Zone of skin (tissue), 1 donor: ENCODE measurements around a stretch of chr15.

- RRBS, result no CpG with 5 or more reads among the region's 18 CpGs
Observed at GRCh38 chr15:101613232-101613967, 38.8 kb downstream of the TM2D3 start.

GRCh38 chr15:101661988-101662653 is 9.9 kb upstream of the TM2D3 start:
- RRBS, result no CpG with 5 or more reads among the region's 2 CpGs

GRCh38 chr15:101664175-101664935 is 12.2 kb upstream of the TM2D3 start:
- RRBS, result no CpG with 5 or more reads among the region's 12 CpGs